Calu3 (cell line): Measurements from ENCODE around the genes PNPLA6, EVI5L and RPS28.

DNA sequence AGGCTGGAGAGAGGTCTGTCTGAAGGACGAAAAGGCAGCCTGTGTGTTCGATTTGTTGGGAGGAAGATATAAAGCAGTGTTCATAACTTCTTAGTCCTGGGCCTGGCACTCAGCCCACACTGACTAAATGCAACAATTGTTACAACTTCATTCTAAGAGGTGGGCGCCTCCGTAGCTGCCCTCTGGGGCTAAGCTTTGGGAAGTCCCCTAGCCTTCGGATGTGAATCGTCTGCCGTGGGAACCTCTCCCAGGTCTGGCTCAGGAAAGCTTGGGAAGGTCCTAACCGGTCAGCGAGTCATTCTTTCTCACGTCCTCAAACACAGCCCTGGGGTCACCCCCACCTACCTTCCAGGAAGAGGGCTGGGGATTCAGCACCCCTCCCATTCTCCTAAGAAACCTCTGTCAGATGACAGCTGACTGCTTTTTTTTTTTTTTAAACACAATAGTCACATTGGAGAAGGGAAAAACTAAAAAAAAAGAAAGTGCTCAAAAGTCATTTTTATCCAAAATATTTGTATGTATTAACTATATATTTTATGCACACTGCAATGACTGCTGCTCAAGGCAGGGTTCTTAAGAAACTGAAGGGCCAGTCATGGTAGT, 15.0 kb upstream of the ARHGEF18 start:
- PRO-cap, result no peak

- PRO-cap, result no peak
These were observed 3.8 kb upstream of the ARHGEF18 start for GRCh38 chr19:7344732-7345469.

GRCh38 chr19:7428560-7429340, 60.1 kb downstream of the PEX11G start:
- PRO-cap, result no peak

GRCh38 chr19:7534834-7534993, 803 bp upstream of the PNPLA6 start:
- PRO-cap, result no peak

- PRO-cap, result bidirectional peak, plus-strand start at chr19:7535719, minus-strand start at chr19:7535576
These were observed at the start of gene PNPLA6 for GRCh38 chr19:7534994-7536082. Gene PNPLA6 (plus strand): TSS chr19:7535717.

DNA sequence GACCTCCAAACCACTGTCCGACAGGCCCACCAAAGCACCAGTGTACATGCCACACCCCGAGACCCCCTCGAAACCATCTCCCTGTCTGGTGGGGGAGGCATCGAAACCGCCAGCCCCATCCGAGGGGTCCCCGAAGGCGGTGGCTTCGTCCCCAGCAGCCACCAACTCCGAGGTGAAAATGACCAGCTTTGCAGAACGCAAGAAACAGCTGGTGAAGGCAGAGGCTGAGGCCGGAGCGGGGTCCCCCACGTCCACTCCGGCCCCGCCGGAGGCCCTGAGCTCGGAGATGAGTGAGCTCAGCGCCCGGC, 16.3 kb downstream of the CAMSAP3 start:
- PRO-cap, result no peak

DNA sequence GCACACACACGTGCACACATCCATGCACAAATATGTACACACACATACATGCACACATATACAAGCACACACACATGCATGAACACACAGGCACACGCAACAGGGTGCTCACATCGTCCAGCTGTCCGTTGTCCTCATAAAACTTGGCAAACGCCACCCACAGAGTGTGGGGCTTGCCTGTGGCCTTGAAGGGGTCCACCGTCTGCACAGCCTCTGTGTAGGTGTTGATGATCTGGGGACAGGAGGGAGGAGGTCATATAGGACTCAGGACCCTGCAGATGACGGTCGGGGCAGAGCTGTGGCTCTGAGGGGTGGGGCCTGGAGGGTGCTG, 6.3 kb downstream of the XAB2 start:
- PRO-cap, result no peak

DNA sequence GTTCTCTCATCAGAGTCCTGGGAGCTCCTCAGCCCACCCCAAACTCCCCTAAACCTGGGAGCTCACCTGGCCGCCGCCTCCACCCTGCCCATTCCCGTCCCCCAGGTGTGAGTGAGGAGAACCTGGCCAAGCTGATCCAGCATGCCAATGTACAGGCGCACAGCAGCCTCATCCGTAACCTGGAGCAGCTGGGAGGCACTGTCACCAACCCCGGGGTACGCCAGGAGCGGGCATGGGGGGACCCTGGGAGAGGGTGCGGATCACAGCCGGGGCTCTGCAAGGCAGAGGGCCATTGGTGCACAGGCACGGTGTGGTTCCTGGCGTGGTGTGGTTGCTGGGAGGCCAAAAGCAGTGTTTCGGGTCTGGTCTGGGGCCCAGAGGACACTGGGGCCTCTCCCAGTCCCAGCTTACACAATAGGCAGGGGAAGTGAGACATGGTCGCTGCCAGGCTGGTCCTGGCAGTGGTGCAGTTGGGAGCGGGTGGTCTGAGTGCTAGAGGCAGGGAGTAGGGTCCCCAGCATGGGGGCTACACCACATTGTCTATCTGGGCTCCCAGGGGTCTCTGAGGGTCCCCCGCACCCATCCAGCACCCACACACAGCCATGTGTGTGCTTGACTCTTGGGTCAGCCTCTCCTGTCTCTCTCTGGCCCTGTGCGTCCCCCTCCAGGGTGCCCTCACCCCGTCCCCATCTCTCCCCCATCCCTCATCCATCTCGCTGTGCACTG, 8.3 kb downstream of the STXBP2 start:
- PRO-cap, result no peak

DNA sequence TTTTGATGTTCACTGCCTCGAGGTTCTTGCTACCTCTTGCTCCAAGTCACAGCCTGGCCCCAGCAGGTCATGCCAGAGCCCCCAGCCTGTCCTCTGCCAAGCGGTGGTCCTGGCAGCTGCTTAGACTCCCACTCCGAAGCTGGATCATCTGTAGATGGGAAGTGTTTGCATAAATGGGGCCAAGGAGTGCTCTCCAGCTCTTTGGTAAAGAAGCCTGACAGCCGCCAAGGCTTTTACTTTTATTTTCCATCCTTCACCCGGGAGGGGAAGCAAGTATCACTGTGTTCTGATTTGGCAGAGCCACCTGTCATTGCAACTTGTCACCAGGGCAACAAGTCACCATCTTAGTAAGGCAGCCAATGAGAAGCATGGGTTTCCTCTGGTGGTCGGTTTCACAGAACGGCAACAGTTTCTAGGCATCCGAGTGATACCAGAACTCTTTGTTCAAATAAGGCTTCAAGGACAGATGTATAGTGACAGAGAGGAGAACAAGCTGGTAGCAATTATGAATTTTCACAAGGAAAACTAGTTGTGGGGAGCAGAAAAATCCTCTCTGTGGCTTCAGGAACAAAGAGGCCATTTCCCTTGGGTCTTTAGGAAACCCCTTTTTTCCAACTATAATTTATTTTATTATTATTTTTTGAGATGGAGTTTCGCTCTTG, 10.5 kb upstream of the RETN start:
- PRO-cap, result no peak

DNA sequence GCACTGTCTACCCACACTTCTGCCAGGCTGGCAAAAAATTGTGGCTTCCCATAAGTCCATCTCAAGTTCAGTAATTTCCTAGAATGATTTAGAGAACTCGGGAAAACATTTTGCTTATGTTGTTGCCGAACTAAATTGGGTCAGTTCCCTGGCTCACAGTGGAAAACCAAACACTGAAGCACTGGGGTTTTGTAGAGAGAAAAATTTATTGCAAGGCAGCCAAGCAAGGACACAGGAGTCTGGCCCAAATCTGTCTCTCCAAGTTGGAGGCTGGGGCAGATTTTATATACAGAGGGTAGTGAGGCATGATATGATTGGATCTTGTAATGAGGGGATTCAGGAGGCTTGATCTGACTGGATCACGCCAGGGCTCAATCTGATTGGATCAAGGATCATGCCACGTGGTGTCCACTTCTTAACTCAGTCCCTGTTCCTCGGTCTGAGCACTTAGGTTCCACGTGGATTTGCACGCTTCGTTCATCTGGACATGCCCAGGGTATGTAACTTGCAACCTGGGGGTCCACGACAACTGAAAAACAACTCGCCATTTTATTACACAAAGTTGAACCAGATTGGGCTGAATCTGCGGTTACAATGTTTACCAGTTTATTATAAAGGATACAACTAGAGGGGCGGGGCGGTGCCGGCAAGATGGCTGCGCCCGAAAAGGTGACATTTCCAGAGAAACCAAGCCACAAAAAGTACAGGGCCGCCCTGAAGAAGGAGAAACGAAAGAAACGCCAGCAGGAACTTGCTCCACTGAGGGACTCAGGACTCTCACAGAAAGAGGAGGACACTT, 7.3 kb downstream of the CD209 start:
- PRO-cap, result unidirectional peak, plus-strand start at position 627 of the sequence

GRCh38 chr19:7829419-7830464, at the start of gene EVI5L:
Gene EVI5L (plus strand): TSS chr19:7830218.
- PRO-cap, result unidirectional peak, minus-strand start at chr19:7829539; unidirectional peak, plus-strand start at chr19:7830221; unidirectional peak, plus-strand start at chr19:7830355

GRCh38 chr19:7831414-7832079, 1.5 kb downstream of the EVI5L start:
- PRO-cap, result no peak

DNA sequence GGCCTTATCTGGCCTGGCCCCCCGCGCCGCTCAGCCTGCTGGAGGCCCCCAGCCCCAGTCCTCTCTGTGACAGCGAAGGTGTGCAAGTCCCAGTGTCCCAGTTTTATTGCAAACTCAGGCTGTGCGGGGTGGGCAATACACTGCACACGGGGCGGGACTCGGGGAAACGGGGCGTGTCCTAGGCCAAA, 5.7 kb downstream of the PRR36 start:
- PRO-cap, result no peak

DNA sequence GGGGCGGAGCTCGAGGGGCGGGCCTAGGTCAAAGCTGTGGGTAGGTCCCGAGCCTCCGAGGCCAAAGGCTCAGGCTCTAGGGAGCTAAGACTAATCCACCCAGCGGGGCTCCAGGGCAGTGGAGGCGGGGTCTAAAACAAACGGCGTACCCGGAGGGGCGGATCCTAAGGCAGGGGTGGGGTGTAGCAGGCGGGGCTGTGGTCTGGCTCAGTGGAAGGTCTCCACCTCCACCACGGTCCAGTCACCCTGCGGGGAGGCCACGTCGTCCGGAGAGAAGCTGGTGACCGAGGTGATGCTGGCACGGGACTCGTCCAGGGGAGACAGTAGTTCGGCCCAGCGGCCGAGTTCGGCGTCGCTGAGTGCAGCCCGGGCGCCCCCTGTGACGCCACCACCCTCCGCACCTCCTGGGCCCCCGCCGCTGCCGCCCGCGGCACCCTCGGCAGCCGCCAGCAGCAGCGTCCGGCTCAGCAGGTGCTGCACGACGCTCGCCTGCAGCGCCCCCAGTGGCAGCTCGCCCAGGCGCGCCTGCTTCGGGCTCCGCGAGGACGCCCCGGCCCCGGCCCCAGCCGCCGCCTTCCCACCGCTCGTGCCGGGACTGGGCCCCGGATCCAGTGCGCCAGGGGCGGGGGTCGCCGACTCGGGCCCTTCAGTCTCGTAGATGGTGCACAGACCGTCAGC, 5.2 kb downstream of the PRR36 start:
- PRO-cap, result unidirectional peak, minus-strand start at position 502 of the sequence

- PRO-cap, result no peak
These were observed 570 bp downstream of the PRR36 start for GRCh38 chr19:7873537-7874102.

DNA sequence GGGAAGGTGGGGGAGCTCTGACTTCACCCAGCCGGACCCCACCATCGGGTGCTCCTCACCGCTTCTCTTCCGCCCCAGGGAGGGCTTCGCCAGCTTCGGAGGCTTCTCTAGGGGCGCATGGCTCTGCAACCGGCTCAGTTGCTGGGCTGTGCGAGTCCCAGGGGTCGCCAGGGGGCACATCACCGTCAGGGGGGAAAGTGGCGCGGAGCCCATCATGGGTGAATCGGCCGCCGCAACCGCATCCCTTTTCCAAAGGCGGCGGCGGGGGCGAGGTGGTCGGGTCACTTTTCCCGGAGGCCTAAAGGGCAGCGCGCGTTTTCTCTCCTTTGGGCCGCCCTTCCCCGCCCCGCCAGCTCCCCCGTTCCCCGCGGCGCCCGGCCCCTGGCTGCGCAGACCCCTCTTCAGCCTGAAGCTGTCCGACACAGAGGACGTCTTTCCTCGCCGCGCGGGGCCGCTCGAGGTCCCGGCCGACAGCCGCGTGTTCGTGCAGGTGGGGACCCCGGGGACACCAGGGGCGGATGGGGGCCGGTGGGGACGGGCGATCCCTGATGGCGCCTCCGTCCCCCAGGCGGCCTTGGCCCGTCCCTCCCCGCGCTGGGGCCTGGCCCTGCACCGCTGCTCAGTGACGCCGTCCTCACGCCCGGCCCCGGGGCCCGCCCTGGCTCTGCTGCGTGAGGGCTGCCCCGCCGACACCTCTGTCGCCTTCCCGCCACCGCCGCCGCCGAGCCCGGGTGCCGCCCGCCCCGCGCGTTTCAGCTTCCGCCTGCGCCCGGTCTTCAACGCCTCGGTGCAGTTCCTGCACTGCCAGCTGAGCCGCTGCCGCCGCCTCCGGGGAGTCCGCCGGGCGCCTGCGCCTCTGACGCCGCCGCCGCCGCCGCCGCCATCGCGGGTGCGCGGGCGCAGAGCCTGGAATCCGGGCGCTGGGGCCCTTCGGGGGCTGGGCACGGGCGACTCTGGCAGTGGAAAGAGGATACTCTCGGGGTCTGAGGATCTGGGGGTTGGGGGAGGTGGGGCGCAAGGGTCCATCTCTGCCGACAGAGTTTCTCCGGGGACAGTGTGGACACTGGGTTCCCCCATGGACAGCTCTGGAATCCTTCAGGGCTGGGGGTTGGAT, 1.8 kb downstream of the TGFBR3L start:
- PRO-cap, result bidirectional peak, plus-strand start at position 883 of the sequence, minus-strand start at position 803 of the sequence

DNA sequence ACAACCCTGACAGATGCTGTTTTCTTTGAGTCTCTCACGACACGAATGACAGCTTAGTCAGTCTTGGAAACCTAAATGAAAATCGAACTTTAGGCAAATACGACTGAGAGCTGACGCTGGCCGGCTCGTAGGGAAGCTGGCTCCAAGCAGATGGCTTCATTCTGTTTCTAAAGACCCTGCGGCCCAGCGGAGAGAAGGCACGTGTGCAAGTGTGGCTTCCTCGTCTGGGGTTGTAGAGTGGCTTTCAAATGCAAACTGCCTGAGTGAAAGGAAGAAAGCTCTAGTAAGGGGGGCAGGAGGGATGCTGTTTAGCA, 26.1 kb upstream of the TIMM44 start:
- PRO-cap, result no peak

DNA sequence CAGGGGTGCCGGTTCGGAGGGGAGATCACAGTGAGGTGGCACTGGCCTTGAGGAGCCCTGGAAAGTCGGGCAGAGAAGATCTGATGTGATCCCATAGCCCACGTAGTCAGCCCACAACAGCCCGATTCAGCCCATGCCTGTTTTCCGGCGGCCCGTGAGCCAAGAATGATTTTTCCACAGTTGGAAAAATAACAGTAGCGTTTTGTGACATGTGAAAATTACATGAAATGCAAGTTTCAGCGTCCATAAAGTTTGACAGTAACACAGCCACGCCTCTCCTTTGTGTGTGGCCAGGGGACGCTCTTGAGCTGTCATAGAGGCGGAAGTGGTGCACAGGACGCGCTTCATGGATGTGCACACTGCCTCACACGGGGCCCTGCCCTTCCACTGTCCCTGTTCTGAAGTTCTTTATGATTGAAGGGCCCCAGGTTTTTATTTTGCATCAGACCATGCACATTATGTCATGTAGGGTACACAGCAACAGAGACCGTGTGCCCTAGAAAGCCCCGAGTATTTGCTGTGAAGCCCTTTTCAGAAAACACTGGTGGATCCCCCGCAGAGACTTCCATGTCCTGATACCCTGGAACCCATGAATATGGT, 12.4 kb upstream of the ELAVL1 start:
- PRO-cap, result no peak

DNA sequence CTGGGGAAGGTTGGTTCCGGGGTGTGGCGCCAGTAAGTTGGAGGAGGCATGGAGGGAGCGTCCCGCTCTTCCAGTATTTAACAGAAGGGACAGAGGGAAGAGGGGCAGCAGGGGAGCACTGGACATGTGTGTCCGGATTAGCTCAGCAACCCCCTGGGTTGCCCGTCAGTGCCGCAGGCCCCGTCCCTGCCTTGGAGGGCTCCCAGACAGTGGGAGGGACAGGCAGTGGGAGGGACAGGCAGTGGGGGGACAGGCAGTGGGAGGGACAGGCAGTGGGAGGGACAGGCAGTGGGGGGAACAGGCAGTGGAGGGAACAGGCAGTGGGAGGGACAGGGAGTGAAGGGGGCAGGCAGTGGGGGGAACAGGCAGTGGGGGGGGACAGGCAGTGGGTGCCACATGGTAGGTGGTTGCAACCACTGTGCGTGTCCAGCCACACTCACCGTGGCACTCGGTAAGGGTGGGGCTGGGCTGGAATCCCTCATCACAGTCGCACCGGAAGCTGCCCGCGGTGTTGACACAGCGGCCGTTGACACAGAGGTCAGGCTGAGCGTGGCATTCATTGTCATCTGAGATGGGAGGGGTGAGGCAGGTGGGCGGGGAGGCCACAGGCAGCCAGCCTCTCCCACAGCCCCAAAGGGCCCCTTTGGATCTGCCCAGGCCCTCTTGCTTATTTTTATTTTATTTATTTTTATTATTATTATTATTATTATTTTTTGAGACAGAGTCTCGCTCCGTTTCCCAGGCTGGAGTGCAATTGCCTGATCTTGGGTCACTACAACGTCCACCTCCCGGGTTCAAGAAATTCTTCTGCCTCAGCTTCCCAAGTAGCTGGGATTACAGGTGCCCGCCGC, 33.4 kb downstream of the CCL25 start:
- PRO-cap, result no peak

- PRO-cap, result bidirectional peak, plus-strand start at chr19:8321497, minus-strand start at chr19:8321375
These were observed at the start of gene RPS28 for GRCh38 chr19:8321435-8322423. Gene RPS28 (plus strand): TSS chr19:8321496.